ENCODE data around the genes IFNL1, EID2B and ZNF546.

DNA sequence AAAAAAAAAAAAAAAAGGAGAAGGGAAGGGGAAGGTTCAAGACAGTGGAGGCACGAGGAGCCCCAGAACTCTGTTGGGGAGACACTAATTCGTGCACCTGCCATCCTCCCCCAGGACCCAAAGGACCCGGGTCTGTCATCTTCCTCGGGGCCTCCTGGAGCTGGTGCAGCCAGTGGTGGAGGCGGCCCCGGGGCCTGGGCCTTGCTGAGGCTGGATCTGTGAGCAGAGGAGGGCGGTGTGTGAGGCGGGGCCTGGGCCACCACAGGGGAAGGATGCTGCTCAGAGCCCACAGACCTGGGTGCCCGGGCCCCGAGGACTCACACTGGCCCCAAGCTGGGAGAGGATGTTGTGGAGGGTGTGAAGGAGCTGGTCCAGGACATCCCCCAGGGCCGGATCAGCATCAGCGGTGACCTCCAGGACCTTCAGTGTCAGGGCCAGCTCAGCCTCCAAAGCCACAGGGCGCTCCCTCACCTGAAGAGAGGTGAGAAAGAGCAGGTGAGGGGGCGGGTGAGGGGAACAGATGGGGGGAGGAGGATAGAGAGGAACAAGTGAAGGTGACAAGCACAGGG is 8.2 kb downstream of the IFNL3 start:
- PRO-cap: no peak
- RAMPAGE, long total RNA, 4 experiments: no peak in any of the 4 experiments

DNA sequence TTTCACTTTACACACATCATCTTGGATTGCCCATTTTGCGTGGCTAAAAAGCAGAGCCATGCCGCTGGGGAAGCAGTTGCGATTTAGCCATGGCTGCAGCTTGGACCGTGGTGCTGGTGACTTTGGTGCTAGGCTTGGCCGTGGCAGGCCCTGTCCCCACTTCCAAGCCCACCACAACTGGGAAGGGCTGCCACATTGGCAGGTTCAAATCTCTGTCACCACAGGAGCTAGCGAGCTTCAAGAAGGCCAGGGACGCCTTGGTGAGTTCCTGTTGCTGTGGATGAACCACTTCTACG is at the start of gene IFNL1:
Gene IFNL1 (plus strand): TSS at position 75 of the 296 bp plus-strand sequence.
- PRO-cap: no peak
- RAMPAGE, long total RNA, 4 experiments: no peak in any of the 4 experiments

DNA sequence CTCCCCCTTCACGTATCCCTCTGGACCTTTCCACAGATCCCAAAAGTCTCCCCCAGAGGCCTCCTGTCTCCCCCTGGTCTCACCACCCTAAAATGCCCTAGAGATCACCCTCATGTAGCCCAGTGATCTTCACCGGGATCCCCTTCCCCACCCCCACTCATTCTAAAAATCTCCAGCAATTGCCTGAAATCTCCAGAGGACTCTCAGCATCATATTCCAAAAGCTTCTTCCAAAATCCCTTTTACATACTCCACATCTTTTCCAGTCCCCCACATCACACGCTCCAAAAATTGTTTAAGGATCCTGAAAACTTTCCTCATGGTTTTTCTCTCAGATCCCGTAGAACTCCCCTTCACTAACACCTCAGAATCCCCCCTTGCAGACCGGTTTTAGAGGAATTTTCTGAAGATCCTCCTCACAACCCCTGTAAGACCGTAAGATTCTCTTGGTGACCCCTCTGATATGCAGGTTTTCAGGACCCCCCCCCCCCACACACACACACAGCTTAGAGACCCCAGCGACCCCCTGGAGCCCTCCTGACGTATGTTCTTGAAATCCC is 1.4 kb downstream of the SAMD4B start:
- PRO-cap: no peak
- RAMPAGE, long total RNA, 4 experiments: no peak in any of the 4 experiments

- PRO-cap: no peak
- RAMPAGE, long total RNA, 4 experiments: no peak in any of the 4 experiments
Observed at GRCh38 chr19:39351362-39352030, 9.3 kb downstream of the SAMD4B start.

DNA sequence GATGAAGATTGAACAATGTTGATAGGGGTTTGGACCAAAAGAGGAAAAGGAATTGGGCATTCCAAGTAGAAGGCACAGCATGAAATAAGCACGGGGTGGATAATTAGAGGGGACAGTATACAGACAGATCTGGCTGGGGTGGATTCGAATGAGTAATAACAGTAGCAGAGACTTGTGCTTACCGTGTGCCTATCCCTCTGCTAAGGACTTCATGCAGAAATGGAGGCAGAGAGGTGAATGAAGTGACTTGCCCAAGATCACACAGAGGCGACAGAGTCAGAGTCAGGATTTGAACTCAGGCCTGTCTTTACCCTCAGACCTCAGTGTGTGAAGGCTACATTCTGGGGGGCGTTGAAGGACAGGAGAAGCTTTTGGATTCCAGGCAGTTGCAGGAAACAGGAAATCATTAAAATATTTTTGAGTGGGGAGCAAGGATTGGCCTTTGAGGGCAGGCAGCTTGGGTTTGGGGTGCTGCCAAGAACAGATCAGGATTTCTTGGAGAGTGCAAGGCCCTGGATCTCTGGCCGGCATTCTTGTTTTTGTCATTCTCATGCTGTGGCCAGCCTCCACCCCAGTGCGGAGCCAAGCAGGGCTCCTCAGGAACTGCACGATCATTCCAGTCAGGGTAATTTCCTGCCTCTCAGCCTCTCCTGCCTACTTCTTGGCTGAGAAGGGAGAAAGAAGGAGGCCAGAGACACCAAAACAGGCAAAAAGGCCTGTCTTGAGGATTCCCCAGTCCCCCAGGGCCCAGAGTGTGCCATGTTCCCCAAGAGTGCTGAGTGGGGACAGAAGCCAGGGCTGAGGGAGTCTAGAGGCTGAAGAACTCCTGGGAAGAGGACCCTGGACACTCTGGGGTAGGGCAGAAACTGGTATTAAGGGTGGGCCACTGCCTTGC is 18.6 kb downstream of the PAF1 start:
- PRO-cap: unidirectional peak, plus-strand start at position 545 of the sequence; unidirectional peak, plus-strand start at position 614 of the sequence; unidirectional peak, plus-strand start at position 676 of the sequence
- RAMPAGE, long total RNA, 4 experiments: no peak in any of the 4 experiments

DNA sequence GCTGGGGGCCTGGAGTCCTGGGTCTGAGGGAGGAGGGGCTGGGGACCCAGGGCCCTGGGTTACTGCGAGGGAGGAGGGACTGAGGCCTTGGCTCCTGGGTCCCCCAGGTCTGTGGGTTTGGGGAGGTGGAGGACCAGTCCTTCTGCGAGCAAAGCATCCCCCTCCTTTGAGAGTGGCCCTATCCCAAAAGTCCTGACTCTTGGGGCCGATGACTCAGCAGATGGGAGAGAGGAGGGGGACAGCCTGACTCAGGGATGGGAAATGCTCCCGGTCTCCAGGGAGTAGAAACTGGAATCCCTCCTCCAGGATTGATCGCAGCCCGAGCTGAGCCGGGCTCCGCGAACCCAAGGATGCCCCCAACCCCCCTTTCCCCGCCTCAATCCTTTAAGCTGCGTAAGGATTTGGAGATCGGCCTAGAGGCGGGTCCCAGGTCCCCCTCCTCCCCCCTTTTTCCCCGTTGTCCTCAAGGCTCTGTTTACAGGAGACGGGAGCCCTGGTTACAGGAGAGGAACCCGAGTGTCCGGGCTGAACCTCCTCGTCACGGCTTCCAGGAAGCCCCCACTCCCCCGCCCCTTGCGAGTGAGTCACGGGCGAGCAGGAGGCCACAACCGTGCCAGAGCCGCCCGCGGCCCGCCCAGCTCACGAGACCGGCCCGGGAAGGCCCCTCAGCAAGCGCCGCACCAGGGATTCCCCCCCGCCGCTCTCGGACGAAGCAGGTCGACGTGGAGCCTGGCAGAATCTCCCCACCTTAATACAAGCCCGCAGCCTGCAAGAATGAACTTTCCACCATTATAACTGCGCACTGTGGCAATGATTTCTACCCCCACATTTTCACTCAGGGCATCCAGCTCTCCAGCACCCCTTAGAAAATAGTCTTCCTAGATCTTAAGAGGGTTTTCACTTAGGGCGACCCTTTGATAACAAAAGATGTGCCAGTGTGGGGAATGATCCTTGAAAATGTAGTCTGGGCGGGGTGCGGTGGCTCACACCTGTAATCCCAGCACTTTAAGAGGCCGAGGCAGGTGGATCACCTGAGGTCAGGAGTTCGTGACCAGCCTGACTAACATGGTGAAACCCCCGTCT is 2.9 kb upstream of the ZFP36 start:
- PRO-cap: bidirectional peak, plus-strand start at position 219 of the sequence, minus-strand start at position 168 of the sequence; bidirectional peak, plus-strand start at position 644 of the sequence, minus-strand start at position 352 of the sequence; bidirectional peak, plus-strand start outside the sequence, minus-strand start at position 982 of the sequence
- RAMPAGE, long total RNA, 4 experiments: no peak in any of the 4 experiments

DNA sequence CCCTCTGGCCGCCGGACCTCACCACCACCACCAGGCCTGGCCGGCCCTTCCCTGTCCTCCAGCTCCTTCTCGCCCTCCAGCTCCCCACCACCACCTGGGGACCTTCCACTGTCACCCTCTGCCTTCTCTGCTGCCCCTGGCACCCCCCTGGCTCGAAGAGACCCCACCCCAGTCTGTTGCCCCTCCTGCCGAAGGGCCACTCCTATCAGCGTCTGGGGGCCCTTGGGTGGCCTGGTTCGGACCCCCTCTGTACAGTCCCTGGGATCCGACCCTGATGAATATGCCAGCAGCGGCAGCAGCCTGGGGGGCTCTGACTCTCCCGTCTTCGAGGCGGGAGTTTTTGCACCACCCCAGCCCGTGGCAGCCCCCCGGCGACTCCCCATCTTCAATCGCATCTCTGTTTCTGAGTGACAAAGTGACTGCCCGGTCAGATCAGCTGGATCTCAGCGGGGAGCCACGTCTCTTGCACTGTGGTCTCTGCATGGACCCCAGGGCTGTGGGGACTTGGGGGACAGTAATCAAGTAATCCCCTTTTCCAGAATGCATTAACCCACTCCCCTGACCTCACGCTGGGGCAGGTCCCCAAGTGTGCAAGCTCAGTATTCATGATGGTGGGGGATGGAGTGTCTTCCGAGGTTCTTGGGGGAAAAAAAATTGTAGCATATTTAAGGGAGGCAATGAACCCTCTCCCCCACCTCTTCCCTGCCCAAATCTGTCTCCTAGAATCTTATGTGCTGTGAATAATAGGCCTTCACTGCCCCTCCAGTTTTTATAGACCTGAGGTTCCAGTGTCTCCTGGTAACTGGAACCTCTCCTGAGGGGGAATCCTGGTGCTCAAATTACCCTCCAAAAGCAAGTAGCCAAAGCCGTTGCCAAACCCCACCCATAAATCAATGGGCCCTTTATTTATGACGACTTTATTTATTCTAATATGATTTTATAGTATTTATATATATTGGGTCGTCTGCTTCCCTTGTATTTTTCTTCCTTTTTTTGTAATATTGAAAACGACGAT is 1.9 kb downstream of the ZFP36 start:
- PRO-cap: bidirectional peak, plus-strand start at position 430 of the sequence, minus-strand start at position 120 of the sequence
- RAMPAGE, long total RNA, 4 experiments: no peak in any of the 4 experiments

DNA sequence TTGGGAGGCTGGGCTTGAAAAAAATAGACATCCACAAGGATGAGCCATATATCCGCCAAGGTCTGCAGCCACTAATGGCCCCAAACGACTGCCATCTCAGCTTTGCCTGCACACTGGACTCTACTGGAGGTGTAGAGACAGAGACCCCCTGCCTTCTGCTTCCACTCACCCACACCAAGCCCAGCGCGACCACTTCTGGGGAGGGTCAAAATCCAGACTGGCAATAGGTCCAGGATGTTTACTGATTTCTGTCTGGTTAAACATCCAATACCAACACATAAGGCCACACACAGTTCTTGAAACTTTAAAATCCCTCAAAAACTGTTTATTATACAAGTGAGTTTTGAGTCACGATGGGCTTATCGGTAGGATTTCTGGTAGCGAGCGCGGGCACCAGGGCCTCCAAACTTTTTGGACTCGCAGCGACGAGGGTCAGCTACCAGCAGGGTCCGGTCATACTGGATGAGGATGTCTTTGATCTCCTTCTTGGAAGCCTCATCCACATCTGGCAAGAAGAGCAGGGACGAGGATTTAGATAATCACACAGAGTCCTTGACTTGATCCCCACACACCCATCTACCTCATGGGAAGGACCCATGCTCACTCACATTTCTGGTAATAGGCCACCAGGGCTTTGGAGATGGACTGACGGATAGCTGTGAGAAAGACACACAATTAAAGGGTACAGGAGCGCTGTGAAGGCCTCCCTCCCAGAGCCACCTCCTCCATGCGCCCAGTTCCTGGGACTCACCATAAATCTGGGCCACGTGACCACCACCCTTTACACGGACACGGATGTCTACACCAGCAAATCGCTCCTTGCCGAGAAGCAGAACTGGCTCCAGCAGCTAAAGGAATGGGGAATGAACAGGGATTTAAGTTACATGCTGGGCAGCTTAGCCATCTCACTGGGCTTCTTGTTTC is 2.6 kb downstream of the RPS16 start:
- PRO-cap: no peak
- RAMPAGE, long total RNA, 4 experiments: no peak in any of the 4 experiments

GRCh38 chr19:39502630-39503185 is 4.0 kb downstream of the DLL3 start:
- PRO-cap: no peak
- RAMPAGE, long total RNA, 4 experiments: no peak in any of the 4 experiments

DNA sequence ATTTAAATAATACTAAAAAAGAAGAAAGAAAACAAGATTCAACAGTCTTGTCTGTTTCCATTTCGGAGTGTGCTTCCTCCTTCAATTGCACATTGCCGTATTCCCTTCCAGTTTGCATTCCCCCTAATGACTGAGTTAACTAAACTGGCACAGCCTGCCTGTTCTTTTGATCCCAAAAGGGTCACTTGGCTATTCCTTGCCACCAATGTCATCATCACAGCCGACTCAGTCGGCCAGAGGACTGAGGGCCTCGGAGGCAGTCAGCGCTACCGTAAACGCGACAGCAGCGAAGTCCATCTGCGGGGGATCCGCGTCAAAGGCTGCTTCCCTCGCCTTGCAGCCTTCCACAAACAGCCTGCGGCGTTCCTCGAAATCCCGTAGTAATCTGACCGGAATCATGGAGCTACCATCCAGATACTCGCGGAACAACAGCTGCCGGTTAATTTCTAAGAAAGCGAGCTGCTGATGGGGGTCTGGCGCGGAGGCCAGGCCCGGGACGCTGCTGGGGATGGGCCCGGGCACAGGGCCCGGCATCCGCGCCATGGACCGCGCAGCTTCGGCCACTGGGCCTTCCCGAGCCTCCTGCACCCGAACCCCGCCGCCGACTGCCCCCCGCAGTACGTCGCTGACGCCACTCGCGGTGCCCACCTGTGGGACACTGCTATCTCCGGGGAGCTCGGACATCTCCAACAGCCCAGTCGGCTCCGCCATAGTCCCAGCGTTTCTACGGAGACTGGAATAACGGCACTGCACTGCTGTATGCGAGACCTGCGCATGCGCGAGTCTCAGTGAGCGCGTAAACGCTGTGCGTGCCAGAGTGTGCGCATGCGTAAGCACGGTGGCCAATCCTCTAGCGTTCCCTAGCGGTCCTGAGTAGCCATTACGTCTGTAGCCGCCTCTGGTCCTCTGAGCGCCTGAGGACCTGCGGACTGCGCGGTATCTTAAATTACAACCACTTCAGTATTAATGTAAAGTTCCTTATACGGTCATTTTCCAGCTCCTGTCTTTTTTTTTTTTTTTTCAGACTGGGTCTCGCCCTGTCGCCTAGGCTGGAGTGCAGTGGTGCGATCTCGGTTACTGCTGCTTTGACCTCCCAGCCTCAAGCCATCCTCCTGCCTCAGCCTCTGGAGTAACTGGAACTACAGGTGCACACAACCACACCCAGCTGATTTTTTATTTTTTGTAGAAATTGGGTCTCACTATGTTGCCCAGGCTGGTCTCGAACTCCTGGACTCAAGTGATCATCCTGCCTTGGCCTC is at the start of gene EID2B:
Gene EID2B (minus strand): TSS at position 761 of the 1,259 bp plus-strand sequence.
- PRO-cap: unidirectional peak, minus-strand start at position 726 of the sequence
- RAMPAGE, long total RNA, 4 experiments: no peak in any of the 4 experiments

GRCh38 chr19:39552408-39552607 is 12.3 kb upstream of the EID2 start:
- PRO-cap: no peak
- RAMPAGE, long total RNA, 4 experiments: no peak in any of the 4 experiments

DNA sequence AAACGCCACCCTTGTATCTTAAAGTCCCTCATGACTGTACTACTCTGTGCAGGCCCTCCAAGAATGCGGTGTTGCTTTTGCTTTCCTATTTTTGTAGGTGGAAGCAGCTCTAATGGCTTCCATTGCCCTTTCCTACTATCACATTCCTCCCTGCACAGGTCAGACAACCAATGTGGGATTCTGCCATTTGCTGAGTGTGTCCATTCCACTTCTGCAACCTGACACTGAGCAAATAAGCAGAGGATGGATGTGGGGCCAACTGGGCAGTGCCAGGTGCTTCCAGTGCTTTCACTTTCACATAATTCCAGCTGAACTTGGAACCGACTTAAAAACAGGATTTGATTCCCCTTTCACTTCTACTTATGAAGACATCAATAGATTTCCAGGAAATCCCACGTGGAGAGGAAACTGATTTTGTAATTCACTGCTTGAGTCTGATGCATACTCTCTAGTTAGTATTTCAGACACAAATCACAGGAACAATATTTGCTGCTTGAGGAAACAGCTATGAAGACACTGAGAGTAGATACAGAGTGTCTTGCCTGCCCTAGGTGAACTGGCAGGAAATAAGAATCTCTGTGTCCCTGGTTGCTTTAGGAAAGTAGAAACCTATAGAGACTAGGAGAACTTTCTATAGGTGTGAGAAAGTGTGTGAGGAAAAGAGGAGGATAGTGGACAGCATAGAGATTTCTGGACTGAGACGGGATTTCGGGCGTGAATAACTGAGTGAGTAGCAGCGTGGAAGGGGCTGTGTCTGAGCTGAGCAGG is 22.4 kb downstream of the LGALS16 start:
- PRO-cap: no peak
- RAMPAGE, long total RNA, 4 experiments: no peak in any of the 4 experiments

GRCh38 chr19:39705855-39706332 is 1.6 kb downstream of the LGALS14 start:
- PRO-cap: no peak
- RAMPAGE, long total RNA, 4 experiments: no peak in any of the 4 experiments

DNA sequence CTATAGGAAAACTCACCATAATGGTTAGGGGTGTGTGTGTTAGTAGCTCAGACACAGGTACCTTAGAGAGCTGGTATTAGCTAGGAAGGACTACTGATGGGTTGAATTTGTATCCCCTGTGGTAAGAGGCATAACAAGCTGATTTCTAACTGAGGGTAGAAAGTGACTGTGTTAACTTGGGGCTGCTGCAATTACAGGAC is 17.3 kb downstream of the LEUTX start:
- PRO-cap: no peak
- RAMPAGE, long total RNA, 4 experiments: no peak in any of the 4 experiments

GRCh38 chr19:39816411-39817301 is 17.3 kb downstream of the DYRK1B start:
- PRO-cap: no peak
- RAMPAGE, long total RNA, 4 experiments: no peak in any of the 4 experiments

DNA sequence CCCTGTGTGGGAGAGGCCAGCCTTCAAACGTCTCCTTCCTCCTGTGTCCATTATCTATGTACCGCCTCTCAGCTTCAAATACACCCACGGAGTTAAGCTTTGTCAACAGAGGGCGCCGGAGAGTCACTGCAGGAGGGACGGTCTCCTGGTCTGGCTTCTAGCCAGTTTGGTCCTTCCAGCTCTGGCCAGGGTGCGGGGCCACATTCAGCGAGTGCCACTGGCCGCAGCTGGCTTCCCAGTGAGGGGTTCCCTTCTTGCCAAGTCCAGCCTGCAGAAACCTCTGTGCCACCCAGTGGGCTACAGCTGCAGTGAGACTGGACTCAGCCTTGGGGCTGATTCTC is 51.6 kb upstream of the FBL start:
- PRO-cap: no peak
- RAMPAGE, long total RNA, 4 experiments: no peak in any of the 4 experiments

GRCh38 chr19:39941536-39941983 is 29.4 kb upstream of the PSMC4 start:
- PRO-cap: no peak
- RAMPAGE, long total RNA, 4 experiments: no peak in any of the 4 experiments

DNA sequence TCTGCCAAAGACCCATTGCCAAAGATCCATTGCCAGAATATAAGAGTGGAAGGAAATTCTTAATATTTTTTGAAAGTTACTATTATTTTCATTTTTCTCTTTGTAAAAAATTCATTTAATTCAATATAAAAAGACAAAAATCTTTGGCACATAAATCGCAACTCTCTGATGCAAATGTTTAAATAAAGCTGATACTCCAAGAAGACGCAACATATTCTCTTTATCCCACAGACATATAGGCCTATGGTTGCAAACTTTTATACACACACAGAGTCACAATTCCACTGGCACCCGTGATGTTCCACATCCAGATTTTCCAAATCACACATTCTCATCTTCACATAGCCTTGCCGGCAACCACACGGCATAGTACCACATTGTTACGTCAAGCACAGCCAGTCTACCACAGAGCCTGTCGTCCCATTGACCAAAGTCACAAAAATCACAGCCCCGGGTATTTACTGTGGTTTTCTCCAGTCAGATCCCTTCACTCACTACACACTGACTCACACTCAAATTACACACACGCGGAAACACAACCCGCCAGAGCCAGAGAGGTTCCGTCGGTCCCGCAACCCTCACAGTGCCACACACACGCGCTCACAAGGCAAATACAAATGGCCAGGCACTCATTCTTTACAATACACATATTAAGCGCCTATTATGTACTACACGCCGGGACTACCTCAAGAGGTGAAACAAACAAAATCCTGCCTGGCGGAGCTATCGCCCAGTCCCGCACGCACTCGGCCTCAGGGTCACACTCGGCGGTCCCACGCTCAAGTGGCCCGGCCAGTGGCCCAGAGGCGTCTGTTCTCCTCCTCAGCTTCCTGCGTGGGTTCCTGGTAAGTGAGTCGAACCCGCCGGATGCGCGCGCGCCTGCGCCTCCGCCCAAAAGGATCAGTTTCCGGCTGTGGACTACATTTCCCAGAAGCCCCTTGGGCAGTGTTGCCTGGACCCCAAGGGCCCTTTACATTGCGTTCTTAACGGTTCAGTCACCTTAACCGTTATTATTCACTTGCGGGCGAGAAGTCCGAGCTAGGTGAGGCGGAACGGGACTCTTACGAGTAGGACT is at the start of gene ZNF546:
Gene ZNF546 (plus strand): TSS at position 945 of the 1,075 bp plus-strand sequence.
- PRO-cap: unidirectional peak, plus-strand start at position 552 of the sequence; bidirectional peak, plus-strand start at position 945 of the sequence, minus-strand start at position 841 of the sequence
- RAMPAGE, long total RNA, 4 experiments: start-site peak on the plus strand in 3 of 4 experiments, centred at positions 930 to 941 of the sequence, 8 to 25 reads per replicate; start-site peak on the minus strand in 2 of 4 experiments, centred at positions 844 to 850 of the sequence, 21 to 28 reads per replicate

DNA sequence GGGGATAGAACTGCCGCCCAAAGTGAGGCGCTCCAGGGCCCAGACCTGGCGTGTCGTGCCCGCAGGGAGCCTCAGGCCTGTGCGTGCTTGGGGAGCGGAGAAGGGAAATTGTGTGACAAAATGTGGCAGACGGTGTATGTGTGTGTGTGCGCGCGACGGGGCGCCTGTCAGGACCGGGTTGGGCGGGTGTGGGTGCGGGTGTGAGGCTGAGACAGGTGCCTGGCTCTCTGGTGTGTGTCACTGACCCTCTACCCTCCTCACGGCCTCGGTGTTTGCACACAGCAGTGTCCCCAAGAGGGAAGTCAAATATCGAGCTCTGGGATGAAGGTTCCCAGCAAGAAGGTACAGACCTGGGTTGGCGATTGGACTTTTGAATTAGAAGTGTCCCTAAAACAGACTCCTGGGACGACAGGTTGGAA is 340 bp downstream of the ZNF546 start:
- PRO-cap: no peak
- RAMPAGE, long total RNA, 4 experiments: no peak in any of the 4 experiments

DNA sequence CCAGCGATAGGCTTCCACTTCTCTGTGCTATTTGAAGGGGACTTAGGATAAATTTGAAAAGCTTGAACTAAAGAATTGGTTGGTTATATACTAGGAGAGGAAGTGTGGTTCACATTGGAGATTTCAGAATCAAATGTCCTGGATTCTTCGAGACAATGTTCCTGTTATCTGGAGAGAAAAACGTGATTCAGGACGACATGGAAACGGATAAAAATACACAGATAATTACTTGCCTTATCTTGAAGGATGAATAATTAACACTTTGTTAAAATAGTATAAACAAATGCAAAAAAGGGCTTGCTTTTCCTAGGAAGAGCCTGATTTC is 500 bp upstream of the ZNF780A start:
- PRO-cap: no peak
- RAMPAGE, long total RNA, 4 experiments: no peak in any of the 4 experiments